Esophagus squamous epithelium (tissue), 4 donors: Measurements from ENCODE around the genes ZNF506 and ZNF726.

DNA sequence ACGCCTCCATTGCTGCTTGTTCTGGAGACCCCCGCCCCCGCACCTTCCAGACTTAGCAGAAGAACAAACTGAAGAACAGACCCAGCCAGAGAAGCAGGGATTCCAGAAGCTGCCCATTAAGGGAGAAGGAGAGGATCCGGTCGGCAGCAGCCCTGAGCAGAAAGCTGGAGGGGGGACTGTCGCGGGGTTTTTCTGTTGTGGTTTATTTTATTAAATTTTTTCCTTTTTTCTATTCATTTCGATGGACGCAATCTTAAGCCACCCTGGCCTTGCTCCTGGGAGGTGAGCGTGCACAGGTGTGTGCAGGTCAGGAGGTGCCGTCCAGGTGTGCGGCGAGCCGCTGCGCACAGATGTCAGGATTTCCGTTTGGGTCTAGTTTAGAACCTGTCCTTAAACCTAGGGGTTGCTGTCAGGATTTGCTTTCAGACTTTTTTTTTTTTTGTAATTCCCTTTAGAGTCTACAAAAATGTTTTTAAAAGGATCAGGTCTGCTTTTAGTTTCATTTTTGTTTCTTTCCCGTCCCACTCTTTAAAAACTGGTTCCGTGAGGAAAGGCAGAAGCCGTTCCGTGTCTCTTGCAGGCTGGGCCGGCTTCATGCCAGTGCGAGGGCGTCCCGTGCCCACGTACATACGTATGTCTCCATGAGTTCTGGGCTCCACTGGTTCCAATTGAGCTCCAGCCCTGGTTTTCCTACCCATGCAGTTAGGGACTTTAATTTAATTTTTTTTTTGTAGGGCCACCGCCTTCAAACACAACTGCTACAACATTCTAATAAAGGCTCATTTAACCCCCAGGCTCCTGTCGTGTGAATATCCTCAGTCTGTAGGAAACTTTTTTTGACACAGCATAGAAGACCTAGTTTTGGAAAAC lies 8.9 kb downstream of the TSSK6 start:
- PRO-cap = no peak
- RAMPAGE, long total RNA, 4 experiments = no peak in any of the 4 experiments

DNA sequence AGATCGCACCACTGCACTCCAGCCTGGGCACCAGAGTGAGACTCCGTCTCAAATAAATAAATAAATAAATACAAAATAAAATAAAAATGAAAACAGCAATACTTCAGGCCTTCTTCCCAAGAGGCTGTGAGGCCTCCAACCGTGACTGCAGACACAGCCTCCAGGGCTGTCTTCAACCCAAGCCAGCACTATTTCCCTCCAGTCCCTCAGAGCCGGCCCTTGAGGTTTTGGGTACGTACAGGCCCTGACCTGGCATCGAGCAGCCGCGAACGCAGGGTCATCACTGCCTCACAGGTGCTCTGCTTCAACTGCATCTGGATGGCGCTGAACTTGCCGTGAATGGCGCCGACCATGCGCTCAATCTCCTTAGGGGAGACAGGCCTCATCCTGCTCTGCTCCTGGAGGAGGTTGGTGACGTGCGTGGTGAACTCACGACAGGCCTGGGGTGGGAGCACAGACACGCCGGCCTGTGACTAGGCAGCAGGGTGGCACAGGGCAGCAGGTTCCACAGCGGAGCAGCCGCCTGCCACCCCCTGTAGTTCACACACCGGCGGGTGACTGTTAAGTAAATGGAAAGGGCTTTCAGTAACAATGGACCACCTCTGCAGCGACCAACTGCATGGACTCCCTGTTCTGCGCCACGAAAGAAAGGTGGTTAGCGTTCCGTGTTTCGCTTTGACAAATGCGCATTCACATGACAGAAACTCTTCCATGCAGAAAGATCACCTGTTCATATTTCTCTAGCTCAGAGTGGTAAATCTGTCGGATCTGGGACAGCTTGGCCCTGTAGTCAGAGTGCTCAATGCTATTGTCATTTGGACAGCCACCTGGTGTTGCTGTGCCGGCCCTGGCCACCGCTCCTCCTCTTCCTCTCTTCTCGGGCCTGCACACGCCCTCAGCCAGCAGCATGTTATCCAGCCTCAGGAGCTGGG lies 32.1 kb downstream of the CILP2 start:
- PRO-cap = no peak
- RAMPAGE, long total RNA, 4 experiments = no peak in any of the 4 experiments

GRCh38 chr19:19605862-19606459 lies 12.5 kb downstream of the PBX4 start:
- PRO-cap = bidirectional peak, plus-strand start at chr19:19606275, minus-strand start at chr19:19606048
- RAMPAGE, long total RNA, 4 experiments = no peak in any of the 4 experiments

DNA sequence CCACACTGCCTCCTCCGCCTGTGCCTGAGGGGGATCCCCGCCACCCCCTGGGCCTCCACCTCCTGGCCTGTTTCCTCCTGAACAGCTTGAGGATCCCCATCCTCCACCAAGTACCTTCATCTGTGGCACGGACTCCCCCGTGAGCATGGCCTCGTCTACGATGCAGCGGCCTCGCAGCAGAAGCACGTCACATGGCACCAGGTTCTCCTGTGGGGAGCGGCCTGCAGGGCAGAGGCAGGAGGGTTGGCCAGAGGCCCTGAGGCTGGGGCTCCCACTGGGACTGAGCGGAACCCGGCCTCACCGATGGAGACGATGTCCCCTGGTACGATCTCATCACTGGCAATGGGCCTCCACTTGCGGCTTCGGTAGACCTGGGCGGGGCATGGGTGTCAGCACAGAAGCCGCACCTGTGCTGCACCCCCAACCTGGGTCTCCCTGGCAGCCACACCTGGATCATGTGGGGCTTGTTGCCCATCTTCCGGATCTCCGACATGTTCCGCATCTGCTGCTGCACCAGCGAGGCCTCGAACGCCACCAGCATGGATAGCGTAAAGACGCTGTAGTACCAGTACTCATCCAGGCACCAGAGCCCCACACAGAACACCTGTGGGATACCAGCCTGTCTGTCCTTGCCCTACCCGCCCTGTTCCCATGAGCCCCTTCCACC lies 6.8 kb downstream of the ATP13A1 start:
- PRO-cap = no peak
- RAMPAGE, long total RNA, 4 experiments = no peak in any of the 4 experiments

GRCh38 chr19:19669744-19670416 lies 1.2 kb downstream of the ZNF101 start:
- PRO-cap = no peak
- RAMPAGE, long total RNA, 4 experiments = no peak in any of the 4 experiments

GRCh38 chr19:19821314-19822100 lies at the start of gene ZNF506:
Gene ZNF506, minus strand, starts transcription at chr19:19821750.
- PRO-cap = bidirectional peak, plus-strand start at chr19:19821510, minus-strand start at chr19:19821465; bidirectional peak, plus-strand start at chr19:19821905, minus-strand start at chr19:19821719
- RAMPAGE, long total RNA, 4 experiments = start-site peak on the minus strand in 4 of 4 experiments, at chr19:19821702-19821751 at its widest, 22 to 151 reads per replicate

DNA sequence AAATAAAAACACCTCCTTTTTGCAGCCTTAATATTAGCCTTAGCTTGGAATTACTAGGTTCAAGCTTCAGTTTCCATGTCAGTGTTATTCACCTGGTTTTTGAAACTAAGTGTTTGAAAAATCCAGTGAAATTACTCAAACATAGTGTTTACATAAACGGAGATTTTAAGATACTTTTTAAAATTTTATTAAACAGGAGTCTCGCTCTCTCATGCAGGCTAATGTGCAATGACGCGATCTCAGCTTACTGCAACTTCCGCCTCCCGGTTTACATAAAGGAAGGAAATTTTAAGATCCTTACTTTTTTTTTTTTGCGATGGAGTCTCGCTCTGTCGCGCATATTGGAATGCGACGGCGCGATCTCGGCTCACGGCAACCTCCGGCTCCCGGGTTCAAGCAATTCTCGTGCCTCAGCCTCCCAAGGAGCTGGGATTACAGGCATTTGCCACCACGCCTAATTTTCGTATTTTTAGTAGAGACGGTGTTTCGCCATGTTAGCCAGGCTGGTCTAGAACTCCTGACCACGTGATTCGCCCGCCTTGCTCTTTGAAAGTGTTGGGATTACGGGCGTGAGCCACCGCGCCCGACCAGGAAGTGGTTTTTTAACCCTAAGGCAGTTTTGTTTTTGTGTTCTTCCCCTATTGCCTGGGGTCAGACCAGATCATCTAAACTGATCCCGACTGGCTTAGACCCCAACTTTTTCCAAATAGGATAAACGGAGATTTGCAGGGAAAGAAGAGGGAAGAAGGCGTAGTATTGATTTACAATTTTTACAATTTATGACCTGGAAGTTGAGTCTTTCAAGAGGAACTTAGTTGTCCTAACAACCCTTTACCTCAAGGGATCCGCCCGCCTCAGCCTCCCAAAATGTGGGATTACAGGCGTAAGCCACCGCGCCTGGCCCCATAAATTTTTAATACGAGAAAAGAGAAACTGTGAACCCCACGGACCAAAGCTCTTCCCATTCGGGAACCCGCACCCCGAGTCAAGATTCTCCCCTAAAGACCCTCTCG lies 142.1 kb downstream of the ZNF737 start:
- PRO-cap = no peak
- RAMPAGE, long total RNA, 4 experiments = start-site peak on the minus strand in 1 of 4 experiments, centred at position 521 of the sequence, 45 reads per replicate

DNA sequence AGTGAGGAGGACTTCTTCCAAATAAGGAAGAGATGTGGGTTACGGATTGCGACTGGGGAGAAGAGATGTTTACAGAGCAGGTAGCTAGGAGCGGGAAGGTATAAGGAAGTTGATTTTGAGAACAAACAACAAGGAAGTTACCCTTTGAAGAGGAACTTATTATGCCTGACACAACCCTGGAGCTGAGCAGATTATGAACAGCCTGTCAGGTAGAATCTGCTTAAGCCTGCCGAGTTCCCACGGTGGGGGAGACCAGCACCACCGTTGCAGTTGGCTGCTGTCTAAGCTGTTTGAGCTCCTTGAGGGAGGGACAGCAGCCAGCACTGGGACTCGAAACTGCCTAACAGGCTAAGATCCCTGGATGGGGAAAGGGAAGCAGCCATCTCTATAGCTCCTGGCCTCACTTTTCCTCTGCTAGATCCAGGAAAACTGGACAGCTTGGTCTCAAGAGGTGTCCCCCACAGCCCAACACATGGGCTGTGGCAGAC lies 6.6 kb upstream of the ZNF66 start:
- PRO-cap = no peak
- RAMPAGE, long total RNA, 4 experiments = no peak in any of the 4 experiments

- PRO-cap = no peak
- RAMPAGE, long total RNA, 4 experiments = no peak in any of the 4 experiments
Measured at GRCh38 chr19:21600743-21601176, 95.4 kb downstream of the ZNF429 start.

DNA sequence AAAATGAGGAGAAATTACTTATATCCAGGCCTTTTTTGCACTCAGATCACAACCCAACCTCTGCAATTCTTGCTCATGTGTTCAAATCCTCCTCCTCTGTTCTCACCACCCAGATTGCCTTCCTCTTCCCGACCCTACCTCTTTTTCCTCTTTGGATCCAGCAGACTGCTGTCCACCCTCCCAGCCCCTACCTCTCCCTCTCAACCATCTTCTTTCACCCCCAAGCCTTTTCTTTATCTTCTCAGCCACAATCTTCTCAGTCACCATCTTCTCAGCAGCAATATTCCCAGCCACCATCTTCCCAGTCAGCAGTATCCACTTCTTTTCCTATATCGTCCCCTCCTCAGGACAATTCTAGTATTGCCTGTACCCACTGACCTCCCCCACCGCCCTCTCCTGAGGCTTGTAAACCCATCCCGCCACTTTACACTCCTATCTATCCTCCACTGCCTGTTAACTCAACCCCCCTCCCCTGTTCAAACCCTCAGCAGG lies 49.8 kb downstream of the ZNF91 start:
- PRO-cap = no peak
- RAMPAGE, long total RNA, 4 experiments = no peak in any of the 4 experiments

- PRO-cap = bidirectional peak, plus-strand start at chr19:23914892, minus-strand start at chr19:23914682
- RAMPAGE, long total RNA, 4 experiments = start-site peak on the plus strand in 4 of 4 experiments, at chr19:23914856-23914920 at its widest, 28 to 68 reads per replicate
Measured at GRCh38 chr19:23914551-23915616, at the start of gene ZNF726. Gene ZNF726, plus strand, starts transcription at chr19:23914886.

DNA sequence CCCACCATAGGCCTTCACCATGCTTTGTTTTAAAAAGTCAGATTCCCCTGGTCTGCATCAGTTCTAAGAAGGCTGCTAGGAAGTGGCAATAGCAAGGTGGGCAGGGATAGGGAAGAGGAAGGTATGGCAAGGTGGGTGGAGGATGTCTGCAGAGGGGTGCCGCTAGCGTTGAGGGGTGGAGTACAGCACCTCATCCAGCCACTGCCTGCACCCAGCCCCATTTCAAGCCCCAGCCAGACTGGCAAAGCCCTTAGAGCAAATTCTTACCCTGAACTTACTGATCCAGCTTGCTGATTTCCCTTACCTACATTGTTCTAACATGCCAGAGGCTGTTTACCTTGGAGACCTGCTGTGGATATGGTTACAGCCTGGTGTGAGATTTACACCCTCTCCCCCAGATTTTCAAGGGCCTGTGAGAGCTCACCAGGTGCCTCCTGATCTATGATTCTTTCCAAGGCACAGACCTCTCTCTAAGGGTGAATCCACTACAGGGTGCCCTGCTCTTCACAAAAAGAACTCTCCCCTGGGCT lies 85.9 kb downstream of the ZNF726 start:
- PRO-cap = no peak
- RAMPAGE, long total RNA, 4 experiments = no peak in any of the 4 experiments

DNA sequence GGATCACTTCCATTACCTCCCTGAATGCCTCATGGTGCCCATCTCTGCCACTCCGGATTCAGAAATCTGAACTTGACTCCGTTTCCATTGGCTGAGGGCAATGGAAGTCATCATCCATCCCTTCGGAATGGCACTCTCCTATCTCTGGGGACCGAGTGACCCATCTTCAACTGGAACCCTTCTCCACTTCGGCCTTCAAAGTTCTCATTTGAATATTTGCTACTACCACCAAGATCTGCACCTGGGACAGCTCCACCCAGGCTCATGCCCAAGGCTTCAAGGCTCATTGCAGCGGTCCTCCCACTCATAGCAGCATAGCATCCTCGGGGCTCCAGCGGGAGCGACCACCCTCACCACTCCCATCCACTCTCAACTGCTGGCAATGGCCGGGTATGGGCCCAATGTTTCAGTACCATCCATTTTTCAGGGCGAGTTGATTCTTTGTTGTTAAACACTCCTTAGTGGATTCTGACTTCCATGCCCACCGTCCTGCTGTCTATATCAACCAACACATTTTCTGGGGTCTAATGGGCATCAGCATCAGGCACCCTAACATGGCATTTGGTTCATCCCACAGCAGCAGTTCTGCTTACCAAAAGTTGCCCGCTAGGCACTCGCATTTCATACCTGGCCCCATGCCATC lies 85.8 kb upstream of the ZNF254 start:
- PRO-cap = no peak
- RAMPAGE, long total RNA, 4 experiments = no peak in any of the 4 experiments

- PRO-cap = no peak
- RAMPAGE, long total RNA, 4 experiments = no peak in any of the 4 experiments
Measured at GRCh38 chr19:29417249-29417730, 108.5 kb upstream of the VSTM2B start.

DNA sequence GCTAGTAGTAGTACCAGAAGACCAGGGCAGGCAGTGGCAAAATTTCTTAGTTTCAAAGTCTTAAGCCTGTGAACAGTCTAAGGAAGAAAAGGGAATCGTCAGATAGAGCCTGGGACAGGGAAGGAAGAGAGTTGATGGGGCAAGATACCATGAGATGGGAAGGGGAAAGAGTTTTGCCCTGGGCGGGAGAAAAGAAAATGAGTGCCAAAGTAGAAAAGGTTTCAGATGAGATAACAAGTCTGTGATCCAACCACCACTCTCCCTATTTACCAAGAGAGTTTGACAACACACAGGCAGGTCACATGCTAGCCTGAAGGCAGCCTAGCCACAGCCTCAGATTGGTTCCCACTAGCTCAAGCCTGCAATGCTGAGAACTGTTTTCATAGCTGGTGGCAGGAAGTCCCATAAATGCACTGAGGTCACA lies 18.7 kb upstream of the POP4 start:
- PRO-cap = bidirectional peak, plus-strand start outside the sequence, minus-strand start at position 260 of the sequence
- RAMPAGE, long total RNA, 4 experiments = no peak in any of the 4 experiments

DNA sequence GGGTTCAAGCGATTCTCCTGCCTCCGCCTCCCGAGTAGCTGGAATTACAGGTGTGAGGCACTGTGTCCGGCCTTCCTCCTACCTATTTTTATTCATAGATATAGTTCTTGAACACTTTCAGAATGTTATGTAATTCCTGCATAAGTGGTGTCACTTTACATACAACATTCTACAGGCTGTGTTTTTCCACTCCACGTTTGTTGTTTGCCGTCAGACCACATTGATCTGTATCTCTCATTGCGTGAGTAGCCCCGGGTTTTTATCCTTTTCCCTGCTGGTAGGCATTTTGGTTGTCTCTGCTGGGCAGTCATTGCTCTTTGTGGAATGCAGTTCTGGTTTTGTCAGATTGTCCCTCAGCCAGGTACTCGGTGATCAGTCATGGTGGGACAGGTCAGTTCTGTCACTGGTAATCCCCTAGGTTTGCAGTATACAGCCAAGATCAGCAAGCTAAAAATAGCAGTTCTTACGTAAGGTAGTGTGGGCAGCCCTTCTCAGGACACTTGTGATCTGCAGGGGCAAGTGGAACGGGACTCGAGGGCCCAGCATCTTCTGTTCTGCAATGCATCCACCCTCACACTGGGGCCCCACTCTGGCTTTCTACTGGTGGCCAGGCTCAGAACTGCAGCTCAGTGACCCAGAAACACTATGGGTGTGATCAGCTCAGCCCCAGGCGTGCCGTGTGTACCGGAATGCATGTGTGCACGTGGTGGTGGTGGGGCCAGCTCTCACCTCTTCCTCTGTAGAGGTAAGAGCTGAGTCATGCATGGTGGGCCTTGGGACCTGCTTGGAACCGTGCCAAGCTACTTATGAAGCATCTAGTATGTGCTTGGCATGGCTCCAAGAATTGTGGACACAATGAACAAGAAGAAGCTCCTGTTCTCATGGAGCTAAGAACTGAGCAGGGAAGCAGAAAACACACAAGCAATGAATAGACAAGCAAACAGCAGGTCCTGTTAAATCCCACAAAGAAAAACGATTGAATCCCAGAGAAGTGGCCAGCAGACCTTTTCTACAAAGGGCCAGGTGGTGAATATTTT lies 6.2 kb downstream of the PLEKHF1 start:
- PRO-cap = no peak
- RAMPAGE, long total RNA, 4 experiments = no peak in any of the 4 experiments

DNA sequence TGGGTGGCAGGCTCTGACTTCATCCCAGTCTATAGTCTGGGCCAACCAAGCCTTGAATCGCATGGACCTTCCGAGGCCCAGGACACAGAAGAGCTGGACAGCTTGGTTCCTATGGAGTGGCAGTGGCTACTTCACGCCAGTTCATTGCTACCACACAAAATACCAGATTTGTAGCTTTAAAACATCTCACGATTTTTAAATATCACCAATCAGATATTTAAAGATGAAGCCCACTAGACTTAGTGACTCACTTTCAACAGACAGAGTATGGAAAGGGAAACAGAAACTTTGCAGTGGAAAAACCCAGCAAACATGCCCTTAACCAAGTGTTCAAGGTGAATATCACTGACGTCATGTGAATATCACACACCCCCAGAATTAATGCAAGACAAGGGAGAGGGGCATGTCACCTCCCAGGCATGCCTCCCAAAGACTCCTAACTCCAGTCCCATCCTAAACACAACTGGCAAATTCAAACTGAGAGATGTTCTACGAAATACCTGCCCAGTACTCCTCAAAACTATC lies 10.2 kb downstream of the C19orf12 start:
- PRO-cap = no peak
- RAMPAGE, long total RNA, 4 experiments = no peak in any of the 4 experiments

GRCh38 chr19:29806095-29806801 lies 5.5 kb upstream of the CCNE1 start:
- PRO-cap = no peak
- RAMPAGE, long total RNA, 4 experiments = no peak in any of the 4 experiments

- PRO-cap = no peak
- RAMPAGE, long total RNA, 4 experiments = no peak in any of the 4 experiments
Measured at GRCh38 chr19:29837462-29837932, 25.7 kb downstream of the CCNE1 start.

DNA sequence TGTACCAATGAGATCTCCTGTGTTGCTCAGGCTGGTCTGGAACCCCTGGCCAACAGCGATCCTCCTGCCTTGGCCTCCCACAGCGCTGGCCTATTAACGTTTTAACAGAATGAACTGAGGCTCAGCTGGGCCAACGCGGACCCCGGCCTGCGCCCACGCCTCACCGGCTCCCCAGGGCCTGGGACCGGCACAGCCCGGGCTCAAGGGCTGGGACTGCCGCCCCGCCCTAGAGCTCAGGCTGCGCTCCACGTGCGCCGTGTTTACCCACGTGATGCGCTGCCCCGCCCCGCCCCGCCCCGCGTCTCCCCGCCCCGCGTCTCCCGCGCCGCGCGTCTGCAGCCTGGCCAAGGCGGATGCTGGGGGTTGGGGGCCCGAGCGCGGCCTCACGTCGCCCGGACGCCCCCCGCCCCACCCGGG lies 32.4 kb downstream of the CCNE1 start:
- PRO-cap = no peak
- RAMPAGE, long total RNA, 4 experiments = no peak in any of the 4 experiments